BJ (cell line): ENCODE results near the genes LIMS2 and CFC1.

- CAGE, long polyA plus RNA, result no peak
- RRBS, result no CpG with 5 or more reads among the region's 9 CpGs
Measured at GRCh38 chr2:127660241-127660499, 14.2 kb downstream of the GPR17 start.

GRCh38 chr2:127674696-127675365 lies 499 bp downstream of the LIMS2 start:
- CAGE, long polyA plus RNA, result no peak
- RRBS, result 1% methylated on average over 22 of the region's 65 CpGs

GRCh38 chr2:127675366-127676048 lies at the start of gene LIMS2:
LIMS2 (minus strand) TSS chr2:127675530.
- CAGE, long polyA plus RNA, result no peak
- RRBS, result 1% methylated on average over 23 of the region's 50 CpGs

GRCh38 chr2:127747629-127748962 lies 46.8 kb downstream of the SFT2D3 start:
- CAGE, long polyA plus RNA, result no peak
- RRBS, result no CpG with 5 or more reads among the region's 9 CpGs

DNA sequence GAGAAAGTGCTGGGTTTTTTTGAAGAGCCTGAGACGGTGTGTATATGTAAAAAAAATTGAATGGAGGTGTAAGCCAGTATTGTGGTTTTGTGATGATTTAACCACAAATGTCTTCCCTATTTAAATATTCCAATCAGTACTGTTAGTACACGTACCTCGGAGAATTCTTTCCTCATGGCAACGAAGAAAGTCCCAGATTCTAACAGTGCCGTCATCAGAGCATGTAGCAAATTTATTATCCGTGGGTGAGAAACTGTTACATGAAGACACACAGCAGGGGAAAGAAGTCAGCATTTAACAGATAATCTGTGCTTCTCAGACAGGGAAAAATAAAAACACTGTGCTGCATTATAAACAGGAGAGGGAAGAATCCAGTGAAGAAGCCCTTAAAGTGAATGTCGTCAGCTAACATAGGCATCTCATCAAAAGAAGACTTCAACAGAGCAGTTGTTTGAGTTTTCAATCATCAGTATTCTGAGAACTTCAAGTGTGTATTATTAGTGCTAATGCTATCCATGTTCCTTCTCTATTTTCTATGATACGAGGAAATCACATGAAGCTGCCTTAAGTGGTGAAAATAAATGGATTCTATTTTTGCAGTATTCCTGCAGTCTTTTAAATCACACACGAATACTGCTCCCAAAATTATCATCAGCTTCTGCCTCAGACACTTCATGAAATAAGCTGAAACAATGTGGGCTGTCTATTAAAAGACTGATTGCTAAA lies 47.9 kb downstream of the WDR33 start:
- CAGE, long polyA plus RNA, result no peak
- RRBS, result no CpG with 5 or more reads among the region's 9 CpGs

DNA sequence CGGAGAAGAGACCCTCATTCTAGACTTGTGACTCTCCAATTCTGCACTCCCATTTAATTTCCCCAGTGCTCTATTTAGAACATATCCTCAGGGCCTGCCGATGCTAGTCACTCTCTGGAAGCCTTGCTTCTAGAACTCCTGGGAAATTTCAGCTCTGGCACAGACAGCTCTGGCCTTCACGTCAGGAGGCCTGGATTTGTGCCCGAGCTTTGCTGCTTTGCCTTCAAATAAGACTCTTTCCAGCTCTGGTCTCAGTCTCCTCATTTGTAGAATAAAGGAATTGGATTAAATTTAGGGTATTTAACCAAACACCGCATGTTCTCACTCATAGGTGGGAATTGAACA lies 15.9 kb upstream of the AMMECR1L start:
- CAGE, long polyA plus RNA, result no peak
- RRBS, result no CpG with 5 or more reads among the region's 5 CpGs

- CAGE, long polyA plus RNA, result no peak
- RRBS, result no CpG with 5 or more reads among the region's 14 CpGs
Measured at GRCh38 chr2:127985675-127986232, 42.1 kb downstream of the SAP130 start.

DNA sequence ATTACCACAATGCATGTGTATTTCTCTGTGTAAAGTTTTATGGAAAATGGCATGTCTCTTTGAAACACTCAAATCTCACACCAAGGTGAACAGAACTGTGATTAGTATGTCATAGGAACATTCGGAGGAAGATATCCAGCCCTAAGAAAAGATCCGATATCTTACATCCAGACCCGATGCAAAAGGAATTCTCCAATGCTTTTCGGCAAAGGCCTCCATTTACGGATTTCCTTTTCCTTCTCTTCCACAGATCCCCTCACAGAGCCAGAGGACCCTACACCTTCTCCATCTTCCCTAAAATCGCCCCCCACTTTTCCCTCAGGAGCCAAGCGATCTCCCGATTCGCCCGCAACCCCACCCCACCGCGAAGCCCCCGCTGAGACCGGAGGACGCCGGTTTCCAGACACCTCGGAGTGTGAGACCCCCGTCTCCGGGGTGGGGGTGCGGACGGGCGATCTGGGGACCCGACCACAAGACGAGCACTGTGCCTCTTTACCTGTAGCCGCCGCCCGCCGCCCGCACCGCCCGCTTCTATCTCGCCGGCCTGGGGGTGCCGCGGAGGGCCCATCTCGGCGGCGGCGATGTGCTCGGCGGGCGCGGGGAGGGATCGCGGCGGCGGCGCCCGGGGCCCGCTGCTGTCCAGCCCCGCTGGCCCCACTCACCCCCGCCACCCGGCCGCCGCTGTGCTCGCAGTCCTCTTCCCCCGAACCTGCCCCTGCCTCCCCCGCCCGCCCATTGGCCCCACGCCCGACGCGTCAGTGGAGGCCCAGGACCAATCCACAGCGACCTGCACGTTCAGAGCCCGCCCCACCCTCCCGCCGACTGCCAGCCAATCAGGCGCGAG lies 1.0 kb downstream of the SAP130 start:
- CAGE, long polyA plus RNA, result no peak
- RRBS, result under 1% methylated on average over 30 of the region's 70 CpGs

DNA sequence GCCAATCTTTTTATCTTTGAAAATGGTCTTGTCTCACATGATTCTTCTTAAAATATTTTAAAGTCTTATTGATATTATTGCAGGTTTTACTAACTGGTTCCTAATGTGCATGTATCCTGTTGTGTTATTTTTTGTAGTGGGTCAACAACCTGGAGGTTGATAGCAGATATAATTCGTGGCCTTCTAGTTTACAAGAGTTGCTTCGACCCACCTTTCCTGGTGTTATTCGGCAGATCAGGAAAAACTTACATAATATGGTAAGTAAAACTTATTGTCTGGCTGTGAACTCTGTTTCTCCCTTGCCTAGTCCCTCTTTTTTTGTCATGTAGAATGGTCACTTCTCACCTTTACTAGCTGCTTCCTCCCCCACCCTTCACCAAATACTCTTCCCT lies 42.0 kb downstream of the UGGT1 start:
- CAGE, long polyA plus RNA, result no peak
- RRBS, result no CpG with 5 or more reads among the region's 3 CpGs

- CAGE, long polyA plus RNA, result no peak
- RRBS, result no CpG with 5 or more reads among the region's 10 CpGs
Measured at GRCh38 chr2:128273654-128274146, 45.0 kb downstream of the HS6ST1 start.

GRCh38 chr2:128307974-128308671 lies 10.5 kb downstream of the HS6ST1 start:
- CAGE, long polyA plus RNA, result no peak
- RRBS, result no CpG with 5 or more reads among the region's 12 CpGs

DNA sequence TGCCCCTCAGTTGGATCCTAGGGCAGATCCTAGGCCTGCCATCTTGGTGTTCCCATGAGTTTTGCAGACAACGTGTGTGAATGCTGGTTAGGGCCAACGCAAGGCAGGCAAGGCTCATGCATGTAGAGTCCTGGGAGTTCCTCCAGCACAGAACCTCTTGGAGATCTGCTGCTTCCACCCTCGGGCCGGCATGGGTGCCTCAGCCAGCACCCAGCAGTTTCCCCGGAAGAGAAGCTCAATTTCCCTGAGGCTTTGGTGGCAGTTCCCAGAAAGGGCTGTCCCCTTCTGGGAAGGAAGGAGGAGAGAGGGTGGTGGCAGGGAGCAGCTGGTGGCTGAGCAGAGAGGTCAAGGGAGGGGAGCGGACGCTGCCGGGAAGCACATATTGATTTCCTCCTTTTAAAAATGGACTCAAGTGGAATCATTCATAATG lies 127.7 kb upstream of the HS6ST1 start:
- CAGE, long polyA plus RNA, result no peak
- RRBS, result no CpG with 5 or more reads among the region's 8 CpGs

- CAGE, long polyA plus RNA, result no peak
- RRBS, result no CpG with 5 or more reads among the region's 6 CpGs
Measured at GRCh38 chr2:129857215-129857800, 122.2 kb upstream of the RAB6C start.

DNA sequence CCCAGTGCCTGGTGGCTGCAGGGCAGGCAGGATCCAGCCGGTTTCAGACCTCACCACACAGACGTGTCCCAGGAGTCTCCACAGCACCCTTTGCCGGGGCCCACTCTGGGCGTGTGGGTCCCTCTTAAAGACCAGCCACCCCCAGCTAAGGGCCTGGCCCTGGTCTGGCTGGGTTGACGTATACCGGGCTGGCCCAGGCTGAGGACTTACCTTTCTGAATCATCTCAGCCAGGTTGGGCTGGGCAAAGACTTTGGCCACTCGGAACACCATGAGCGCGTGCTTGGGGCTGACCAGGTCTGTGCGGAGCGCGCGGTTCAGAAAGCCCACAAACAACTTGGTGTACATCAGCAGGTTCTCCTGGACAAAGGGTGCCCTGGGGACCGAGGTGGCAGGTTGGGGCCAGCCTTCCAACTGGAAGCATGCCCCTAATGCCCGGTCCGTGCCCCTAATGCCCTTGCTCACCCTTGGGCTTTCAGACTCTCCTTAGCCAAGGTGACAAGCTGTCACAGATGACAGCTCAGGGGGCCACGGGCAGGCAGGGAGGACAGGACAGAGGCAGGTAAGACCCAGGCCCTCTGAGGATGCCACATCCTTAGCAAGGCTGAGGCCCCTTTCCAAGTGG lies 10.1 kb upstream of the CCDC74B start:
- CAGE, long polyA plus RNA, result no peak
- RRBS, result 98% methylated on average over 4 of the region's 17 CpGs

- CAGE, long polyA plus RNA, result no peak
- RRBS, result no CpG with 5 or more reads among the region's 1 CpG
Measured at GRCh38 chr2:130274729-130274928, 67.3 kb downstream of the CCDC115 start.

DNA sequence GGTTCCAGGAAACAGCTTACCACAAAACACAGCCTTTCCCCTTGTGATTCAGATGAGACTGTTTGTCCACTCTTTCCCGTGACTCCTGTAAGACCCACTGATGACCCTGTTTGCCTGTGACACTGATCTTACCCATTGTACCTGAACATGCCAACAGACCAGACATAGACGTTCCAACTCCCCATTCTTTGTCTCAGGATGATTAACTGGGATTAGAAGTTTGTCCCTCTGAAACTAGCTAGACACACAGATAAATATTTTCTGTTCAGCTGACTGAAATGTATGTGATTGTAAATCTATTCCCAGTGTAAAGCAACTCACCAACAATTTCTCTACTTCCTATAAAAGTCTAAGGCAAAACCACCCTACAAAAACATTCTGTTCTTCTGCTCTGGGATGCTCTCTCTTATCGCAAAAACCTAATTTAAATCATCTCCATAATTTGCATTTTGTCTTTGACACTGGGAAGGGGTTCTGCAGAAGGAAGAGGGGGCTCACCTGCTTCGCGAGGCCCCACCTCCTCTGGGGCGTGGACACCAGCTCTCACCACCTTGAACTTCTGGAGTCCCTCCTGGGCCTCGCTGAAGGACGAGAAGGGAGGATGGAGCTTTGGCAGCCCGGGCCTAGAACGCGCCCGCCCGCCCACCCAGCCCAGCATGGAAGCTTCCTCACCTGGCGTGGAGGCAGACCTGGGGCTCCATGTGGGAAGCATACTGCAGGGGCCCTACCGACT lies 629 bp downstream of the CCDC115 start:
- CAGE, long polyA plus RNA, result no peak
- RRBS, result no CpG with 5 or more reads among the region's 15 CpGs

DNA sequence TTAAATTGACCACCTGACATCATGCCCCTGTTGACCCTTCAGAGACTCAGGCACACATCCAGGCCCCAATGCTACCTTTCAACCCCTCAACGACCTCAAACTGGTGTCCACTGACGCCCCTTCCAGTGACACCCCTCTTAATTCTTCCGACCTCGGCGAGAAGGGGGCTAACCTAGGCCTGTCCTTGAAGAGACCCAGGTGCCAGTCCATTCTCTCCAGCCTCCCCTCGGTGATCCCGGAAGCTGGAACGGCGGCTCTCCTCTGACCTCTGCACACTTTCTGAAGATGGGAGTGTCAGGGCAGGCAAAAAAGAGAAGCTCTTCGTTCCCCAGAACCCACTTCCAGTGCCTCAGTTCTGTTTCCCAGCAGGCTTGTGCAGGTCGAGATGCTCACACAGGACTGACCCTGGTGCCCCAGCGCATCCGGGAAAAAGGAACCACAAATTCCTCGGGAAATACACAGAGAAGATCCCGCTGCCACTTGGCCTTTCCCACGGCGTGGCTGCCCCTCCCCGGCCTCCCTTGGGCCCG lies 766 bp upstream of the PTPN18 start:
- CAGE, long polyA plus RNA, result no peak
- RRBS, result under 1% methylated on average over 5 of the region's 19 CpGs

GRCh38 chr2:130356345-130356921 lies 577 bp downstream of the PTPN18 start:
- CAGE, long polyA plus RNA, result no peak
- RRBS, result 18% methylated on average over 23 of the region's 55 CpGs

DNA sequence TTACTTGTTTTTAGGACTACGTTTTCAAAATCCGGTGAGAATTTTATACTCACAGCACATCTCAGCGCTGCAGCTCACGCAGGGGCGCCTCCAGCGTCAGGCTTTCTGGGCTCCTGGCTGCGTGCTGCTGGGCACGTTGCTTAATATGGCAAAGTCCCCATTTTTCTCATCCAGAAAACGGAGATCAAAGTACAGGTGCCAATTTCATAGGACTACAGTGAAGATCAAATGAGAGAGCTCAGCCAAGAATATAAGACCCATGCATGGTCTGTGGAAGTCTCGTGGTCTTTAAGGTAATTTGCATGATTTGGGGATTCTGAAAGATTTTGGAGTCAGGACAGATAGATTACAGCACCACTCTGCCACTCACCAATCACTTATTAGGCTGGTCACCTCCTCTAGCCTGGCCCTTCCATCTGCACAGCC lies 36.2 kb downstream of the PTPN18 start:
- CAGE, long polyA plus RNA, result no peak
- RRBS, result no CpG with 5 or more reads among the region's 10 CpGs

- CAGE, long polyA plus RNA, result no peak
- RRBS, result no CpG with 5 or more reads among the region's 8 CpGs
Measured at GRCh38 chr2:130599410-130599894, at the start of gene CFC1. CFC1 (minus strand) TSS chr2:130599575.